Parotid gland (tissue), 1 donor: Measurements from ENCODE around the genes TP53, KDM6B, CYB5D1 and HES7.

DNA sequence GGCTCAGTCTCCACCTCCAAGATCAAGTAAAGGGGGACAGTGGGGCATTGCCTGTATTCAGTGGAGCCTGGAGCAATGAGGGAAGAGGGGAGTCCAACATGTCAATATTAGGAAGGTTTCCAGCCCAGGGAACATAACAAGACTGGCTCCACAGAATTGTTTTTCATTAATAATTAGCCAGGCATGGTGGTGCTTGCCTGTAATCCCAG, 2.0 kb downstream of the SHBG start:
- PRO-cap: no peak

DNA sequence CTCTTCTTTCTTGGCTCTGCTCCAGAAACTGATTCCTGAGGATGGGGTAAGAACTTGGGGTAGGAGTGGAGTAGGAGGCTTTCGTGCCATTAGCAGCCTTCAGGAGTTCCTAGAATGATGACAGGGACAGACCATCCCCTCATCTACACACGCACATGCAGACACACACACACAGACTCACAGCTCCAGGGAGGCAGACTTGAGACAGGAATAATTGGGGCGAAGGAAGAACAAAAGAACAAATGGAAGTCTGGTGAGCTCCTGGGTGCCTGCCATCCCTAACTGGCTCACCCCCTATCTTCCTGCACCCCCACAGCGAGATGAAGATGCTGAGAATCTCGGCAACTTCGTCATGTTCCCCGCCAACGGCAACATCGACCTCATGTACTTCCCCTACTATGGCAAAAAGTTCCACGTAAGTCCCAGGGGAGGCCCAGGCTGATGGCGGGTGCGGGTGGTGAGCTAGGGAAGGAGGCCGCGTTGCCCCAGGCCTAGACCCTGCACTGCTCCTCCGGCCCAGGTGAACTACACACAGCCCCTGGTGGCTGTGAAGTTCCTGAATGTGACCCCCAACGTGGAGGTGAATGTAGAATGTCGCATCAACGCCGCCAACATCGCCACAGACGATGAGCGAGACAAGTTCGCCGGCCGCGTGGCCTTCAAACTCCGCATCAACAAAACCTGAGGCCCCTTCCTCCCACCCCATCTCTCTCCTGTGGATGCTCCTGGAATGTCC, 4.7 kb downstream of the ATP1B2 start:
- PRO-cap: no peak

DNA sequence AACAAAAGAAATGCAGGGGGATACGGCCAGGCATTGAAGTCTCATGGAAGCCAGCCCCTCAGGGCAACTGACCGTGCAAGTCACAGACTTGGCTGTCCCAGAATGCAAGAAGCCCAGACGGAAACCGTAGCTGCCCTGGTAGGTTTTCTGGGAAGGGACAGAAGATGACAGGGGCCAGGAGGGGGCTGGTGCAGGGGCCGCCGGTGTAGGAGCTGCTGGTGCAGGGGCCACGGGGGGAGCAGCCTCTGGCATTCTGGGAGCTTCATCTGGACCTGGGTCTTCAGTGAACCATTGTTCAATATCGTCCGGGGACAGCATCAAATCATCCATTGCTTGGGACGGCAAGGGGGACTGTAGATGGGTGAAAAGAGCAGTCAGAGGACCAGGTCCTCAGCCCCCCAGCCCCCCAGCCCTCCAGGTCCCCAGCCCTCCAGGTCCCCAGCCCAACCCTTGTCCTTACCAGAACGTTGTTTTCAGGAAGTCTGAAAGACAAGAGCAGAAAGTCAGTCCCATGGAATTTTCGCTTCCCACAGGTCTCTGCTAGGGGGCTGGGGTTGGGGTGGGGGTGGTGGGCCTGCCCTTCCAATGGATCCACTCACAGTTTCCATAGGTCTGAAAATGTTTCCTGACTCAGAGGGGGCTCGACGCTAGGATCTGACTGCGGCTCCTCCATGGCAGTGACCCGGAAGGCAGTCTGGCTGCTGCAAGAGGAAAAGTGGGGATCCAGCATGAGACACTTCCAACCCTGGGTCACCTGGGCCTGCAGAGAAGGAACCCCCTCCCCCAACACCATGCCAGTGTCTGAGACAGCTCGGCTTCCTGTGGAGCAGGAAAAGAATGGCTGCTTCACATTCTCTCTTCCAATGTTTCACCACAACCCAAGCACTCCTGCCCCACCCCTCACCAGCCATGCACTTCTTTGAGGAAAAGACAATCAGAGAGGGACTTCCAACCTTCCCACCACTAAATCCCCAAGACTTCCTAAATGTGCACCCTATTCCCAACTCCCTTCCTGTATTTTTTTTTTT, 11.1 kb downstream of the TP53 start:
- PRO-cap: no peak

DNA sequence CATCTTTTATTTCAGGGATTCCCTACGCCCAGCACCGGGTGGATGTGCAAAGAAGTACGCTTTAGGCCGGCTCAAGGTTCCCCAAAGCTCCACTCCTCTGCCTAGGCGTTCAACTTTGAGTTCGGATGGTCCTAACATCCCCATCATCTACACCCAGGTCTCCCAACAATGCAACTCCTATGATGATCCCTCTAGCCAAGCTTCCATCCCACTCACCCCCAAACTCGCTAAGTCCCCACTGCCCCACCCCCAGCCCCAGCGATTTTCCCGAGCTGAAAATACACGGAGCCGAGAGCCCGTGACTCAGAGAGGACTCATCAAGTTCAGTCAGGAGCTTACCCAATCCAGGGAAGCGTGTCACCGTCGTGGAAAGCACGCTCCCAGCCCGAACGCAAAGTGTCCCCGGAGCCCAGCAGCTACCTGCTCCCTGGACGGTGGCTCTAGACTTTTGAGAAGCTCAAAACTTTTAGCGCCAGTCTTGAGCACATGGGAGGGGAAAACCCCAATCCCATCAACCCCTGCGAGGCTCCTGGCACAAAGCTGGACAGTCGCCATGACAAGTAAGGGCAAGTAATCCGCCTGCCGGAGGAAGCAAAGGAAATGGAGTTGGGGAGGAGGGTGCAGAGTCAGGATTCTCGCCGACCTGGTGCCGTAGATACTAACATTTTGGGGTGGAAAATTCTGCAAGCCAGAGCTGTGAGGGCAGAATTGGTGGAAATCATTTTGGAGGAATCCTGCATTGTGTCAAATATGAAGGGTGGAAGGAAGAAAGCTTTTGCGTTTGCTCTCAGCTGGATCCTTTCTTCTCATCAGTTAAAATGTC, at the start of gene TP53:
TSS of gene TP53 (minus strand) at position 453 of the 823 bp plus-strand sequence.
- PRO-cap: bidirectional peak, plus-strand start at position 594 of the sequence, minus-strand start at position 442 of the sequence

- PRO-cap: bidirectional peak, plus-strand start at chr17:7834014, minus-strand start at chr17:7833817; unidirectional peak, plus-strand start at chr17:7834184
Observed at GRCh38 chr17:7833546-7834384, at the start of gene KDM6B. Gene KDM6B (plus strand): TSS chr17:7834217.

DNA sequence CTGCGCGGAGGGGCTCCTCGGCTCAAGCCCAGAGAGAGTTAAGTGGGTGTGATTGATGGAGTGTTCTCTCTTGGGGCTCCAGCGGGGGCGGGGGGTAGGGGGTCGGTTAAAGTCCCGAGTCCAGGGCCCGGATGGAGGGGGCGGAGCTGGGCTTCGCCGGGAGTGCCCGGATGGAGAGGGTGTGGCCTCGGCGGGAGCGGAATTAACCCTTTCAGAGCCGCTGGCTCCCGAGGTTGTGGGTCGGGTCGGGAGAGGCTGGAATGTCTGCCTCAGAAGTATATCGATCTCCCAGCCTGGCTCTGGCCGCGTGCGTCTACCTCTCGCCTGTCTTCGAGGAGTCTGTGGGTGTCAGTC, 8.1 kb downstream of the KDM6B start:
- PRO-cap: bidirectional peak, plus-strand start at position 214 of the sequence, minus-strand start at position 83 of the sequence

- PRO-cap: no peak
Observed at GRCh38 chr17:7851193-7852223, 3.4 kb upstream of the TMEM88 start.

DNA sequence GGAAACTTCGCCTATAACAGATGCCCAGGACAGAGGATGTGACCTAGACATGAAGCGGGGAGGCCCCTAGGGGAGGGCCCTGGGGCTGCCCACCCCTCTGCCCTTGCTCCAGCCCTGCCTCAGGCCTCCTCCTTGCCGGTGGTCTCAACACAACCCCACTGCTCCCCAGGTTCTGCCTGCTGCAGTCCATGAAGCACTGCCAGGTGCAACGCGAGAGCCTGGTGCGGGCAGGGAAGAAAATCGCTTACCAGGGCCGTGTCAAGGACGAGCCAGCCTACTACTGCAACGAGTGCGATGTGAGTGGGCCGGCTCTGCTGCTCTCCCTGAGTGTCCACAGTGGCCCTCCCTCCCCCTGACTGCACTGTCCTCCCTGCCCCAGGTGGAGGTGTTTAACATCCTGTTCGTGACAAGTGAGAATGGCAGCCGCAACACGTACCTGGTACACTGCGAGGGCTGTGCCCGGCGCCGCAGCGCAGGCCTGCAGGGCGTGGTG, 2.0 kb upstream of the TMEM88 start:
- PRO-cap: no peak

DNA sequence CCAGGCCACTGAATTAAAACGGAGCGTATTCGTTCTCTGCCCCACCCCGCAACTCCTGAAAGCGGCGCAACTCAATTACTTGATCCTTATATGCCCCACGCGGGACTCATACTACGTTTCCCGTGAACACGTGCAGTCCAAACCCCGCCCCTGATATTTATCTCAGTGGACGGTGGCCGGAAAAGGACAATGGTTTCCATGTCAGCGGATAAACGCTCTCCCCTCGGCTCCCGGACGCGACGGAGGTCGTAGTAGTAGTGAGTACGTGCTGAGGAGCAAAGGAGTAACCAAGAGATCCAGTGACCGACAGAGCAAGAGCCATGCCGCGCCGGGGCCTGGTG, at the start of gene CYB5D1:
TSS of gene CYB5D1 (plus strand) at position 189 of the 341 bp plus-strand sequence.
- PRO-cap: bidirectional peak, plus-strand start at position 189 of the sequence, minus-strand start at position 63 of the sequence

- PRO-cap: no peak
Observed at GRCh38 chr17:7858359-7858925, 639 bp downstream of the CYB5D1 start.

DNA sequence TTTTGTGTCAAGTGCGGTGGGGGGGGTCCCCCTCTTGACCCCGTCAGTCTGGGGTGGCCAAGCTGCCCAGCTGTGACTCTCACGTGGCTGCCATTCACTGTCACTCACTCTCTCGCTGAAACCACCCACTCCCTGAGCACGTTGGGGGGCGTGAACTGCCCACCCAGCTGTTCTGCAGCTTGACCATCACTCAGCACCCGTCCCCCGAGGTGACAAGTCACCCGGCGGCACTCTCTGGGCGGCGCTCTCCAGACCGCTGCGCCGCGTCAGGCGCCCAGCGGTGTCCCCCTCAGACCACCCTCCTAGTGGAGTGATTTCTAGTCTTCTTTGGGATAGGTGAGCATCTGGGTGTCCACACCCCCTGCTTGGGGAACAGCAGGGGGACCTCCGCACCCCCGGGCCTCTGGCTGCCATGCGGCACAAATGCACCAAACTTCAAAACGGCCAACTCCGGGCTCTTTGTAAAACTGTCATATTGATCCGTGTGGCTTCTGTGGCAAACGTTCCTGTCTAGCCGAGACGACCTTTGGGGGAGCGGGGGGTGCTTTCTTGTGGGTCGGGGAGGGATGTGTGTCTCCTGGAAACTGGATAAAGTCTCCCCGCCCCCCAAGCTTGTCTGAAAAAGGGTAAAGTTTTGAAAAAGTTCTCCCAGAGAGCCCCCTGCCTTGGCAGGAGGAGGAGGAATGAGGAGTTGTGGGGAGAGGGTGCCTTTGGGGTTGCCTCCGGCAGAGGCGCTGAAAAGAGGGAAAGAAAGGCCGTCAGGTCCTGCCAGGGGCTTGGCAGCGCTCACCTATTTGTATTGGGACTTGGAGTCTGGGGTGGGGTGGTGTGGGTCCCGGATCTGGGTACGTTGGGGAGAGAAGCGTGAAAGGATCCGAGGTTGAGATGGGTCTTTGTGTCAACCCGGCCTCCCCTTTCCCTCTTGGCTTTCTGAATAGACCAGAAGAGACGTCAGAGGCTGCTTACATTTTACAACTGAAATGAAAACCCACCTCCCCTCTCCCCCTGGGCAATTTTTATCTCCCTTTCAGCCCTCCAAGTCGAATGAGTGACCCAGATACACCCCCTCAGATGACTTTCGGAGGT, 2.2 kb upstream of the CHD3 start:
- PRO-cap: unidirectional peak, minus-strand start at position 304 of the sequence; unidirectional peak, plus-strand start at position 737 of the sequence; unidirectional peak, minus-strand start at position 932 of the sequence

- PRO-cap: no peak
Observed at GRCh38 chr17:7922157-7922820, 6.2 kb upstream of the RNF227 start.

- PRO-cap: no peak
Observed at GRCh38 chr17:7937033-7937479, 5.0 kb downstream of the CNTROB start.

DNA sequence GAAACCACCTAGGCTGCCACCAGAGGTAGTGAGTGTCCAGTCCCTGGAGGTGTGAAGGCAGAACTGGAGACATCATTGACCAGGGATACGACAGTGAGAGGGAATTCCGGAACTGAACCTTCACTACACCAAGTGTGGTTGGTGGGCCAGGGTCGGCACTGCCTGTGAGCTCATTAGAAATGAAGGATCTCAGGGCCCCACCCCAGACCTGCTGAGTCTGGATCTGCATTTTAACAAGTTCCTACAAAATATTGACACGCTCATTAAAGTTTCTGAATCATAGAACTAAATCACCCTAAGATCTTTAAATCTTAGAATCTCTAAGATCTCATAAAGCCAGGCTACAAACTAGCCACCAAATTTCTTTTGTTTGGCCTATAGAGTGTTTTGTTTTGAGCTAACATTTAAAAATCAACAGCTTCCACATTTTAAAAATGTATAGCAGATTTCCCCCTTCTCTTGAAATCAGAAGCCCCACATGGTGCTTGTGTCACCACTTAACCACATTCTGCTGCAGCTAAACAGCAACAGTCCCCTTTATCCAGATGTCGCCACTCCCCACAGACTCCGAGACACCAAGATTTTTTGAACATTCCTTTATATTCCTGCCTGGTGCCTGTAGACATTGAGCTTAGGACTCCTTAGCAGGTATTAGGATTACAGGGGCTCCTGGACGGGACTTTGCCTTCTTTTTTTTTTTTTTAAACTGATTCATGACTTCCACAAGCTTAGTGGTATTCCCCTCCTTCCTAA, 15.9 kb downstream of the GUCY2D start:
- PRO-cap: no peak

DNA sequence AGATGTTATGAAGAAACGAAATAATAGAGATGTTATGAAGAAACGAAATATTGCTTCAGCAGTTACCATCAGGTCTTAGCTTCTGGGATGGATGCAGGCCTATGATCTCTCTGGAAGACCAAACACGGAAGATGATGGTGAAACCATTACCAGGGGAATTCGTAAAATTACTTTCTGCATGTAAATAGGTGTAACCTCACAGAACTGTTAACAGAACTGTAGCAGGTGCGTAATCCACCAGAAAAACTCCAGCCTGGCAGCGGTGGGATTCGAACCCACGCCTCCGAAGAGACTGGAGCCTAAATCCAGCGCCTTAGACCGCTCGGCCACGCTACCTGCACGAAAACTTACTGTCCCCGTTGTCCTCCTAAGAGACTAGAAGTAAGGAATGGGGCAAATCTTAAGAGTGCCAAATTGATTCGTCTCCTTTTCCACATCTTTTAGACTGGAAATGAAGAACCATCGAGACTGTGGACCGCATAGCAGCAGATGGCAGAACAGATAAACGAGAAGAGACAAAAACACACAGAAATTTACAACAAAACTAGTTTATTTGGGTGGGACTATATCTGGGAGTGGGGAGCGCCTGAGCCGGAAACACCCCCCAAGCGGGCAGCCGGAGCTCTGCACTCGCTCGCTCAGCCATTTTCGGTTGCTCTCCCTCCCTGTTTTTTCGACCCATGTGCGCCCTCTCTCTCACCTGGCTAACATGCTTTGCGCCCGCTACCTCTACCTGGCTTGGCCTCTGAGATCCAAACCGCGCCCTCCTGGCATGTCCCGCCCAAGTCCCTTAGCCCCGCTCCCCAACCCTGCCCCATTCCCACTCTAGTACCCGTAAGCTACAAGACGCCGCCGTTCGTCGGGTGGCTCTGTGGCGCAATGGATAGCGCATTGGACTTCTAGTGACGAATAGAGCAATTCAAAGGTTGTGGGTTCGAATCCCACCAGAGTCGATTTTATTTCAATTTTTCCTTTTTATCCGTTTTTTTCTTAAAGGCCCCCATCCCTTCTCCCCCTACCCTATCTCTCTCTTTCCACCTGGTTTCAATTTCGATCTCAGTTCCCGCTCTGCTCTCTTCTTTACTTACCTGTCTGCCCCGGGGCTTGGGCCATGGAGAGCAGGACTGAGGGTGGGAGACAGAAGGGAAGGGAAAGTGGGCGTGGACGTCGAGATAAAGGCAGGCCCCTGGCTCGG, 2.1 kb upstream of the ALOXE3 start:
- PRO-cap: no peak

GRCh38 chr17:8123921-8125073, at the start of gene HES7:
Gene HES7 (minus strand): TSS chr17:8124106.
- PRO-cap: unidirectional peak, minus-strand start at chr17:8124104

GRCh38 chr17:8145471-8145898, 6.7 kb downstream of the PER1 start:
- PRO-cap: no peak

DNA sequence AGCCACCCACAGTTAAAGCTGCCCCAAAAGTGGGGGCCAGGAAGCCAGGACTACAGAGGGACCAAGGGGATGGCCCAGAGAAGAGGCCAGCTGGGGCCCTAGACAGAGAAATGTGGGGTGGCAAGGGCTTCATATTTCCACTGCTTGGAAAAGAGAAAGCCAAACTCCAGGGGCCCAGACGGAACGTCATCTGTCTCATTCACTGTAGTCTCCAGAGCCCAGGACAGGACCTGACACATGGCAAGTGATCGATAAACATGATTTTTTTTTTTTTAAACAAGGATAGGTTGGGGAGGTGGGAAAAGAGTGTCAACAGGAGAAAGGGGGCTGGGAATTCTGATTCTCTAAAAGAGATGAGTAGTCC, 955 bp upstream of the PER1 start:
- PRO-cap: no peak

DNA sequence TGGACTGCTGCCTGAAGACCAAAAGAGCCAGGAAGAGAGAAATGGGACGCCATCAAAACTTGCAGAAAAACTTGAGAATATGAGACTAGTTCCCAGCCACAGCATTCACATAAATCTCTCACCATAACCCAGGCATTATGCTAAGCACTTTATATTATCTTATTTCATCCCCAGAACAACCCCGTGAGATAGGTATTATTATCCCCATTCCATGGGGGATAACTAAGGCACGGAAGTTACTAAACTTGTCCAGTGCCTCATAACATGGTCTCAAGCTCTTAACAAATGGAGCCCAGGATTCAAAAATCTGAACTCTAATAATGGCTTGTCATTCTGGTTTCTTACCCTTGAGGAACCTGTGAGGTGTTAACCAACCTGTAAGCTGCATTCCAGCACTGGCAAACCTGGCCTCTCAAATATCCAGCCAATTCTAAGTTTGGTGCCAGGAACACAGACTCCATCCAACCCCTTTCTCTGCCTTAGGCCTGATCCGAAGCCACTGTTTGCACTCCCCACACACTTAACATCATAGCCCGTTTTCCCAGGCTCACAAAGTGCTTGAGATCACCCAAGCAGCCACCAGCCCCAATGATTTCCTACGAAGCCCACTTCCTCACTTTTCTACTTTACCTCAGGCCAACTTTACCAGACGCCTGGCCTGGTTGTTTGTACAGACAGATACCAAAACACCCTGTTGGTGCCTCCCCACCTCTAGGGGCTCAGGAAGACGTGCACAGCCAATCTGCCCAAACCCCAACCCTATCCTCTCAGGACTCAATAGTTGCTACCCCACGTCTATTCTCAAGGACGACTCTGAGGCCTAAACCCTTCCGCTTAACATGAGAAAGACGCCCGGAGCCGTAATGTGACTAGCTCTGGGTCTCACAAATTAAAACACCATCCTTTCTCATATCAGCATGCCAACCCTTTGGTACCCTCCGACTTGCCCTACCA, 3.0 kb upstream of the PER1 start:
- PRO-cap: unidirectional peak, plus-strand start at position 427 of the sequence

DNA sequence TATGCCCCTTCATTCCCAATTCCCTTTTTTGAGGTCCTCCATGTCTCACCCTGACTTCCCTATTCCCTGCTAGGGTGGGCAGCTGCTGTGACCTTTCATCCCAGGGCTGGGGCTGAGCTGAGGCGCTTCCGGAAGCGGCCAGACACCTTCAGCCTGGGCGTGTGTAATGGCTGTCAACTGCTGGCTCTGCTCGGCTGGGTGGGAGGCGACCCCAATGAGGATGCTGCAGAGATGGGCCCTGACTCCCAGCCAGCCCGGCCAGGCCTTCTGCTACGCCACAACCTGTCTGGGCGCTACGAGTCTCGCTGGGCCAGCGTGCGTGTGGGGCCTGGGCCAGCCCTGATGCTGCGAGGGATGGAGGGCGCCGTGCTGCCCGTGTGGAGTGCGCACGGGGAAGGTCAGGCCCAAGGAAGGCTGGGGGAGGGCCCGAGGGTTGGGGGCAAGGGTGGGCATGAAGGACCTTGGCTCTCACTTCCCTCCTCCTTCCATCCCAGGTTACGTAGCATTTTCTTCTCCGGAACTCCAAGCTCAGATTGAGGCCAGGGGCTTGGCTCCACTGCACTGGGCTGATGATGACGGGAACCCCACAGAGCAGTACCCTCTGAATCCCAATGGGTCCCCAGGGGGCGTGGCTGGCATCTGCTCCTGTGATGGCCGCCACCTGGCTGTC, 19.5 kb downstream of the PFAS start:
- PRO-cap: no peak